ENCODE results near the genes FAM222A, GIT2, ANAPC7 and HVCN1.

GRCh38 chr12:109534288-109534825 is 38.9 kb downstream of the MMAB start:
- PRO-cap: no peak

DNA sequence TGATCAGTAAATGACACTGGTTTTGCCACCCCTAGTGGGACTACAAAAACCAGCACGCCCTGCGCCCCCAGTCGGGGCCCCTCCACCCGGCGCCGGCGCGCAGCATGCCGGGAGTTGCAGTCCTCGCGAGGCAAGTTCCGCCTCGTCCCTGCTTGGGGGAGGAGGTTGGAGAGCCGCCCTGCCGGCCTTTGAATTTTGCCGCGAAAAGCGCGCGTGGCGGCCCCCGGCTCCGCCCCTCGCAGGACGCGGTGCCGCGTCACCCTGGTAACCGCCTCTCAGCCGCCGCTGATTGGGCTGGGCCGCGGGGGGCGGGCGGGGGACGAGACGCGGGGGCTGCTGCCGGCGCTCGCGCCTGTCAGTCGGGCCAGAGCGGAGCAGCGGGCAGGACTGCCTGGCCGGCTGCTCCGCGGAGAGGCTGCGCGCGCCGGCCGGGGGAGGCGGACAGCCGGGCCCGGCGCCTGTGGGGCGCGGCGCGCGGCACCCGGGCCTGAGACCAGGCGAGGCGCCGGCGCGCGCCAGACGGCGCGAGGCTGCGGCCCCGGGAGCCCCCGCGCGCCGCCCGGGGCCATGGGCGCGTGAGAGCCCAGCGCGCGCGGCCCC is at the start of gene FAM222A:
TSS of gene FAM222A (plus strand) at position 358 of the 600 bp plus-strand sequence.
- PRO-cap: unidirectional peak, plus-strand start at position 367 of the sequence; unidirectional peak, plus-strand start at position 518 of the sequence

GRCh38 chr12:109718171-109718760 is 4.6 kb downstream of the FAM222A start:
- PRO-cap: unidirectional peak, plus-strand start at chr12:109718662

DNA sequence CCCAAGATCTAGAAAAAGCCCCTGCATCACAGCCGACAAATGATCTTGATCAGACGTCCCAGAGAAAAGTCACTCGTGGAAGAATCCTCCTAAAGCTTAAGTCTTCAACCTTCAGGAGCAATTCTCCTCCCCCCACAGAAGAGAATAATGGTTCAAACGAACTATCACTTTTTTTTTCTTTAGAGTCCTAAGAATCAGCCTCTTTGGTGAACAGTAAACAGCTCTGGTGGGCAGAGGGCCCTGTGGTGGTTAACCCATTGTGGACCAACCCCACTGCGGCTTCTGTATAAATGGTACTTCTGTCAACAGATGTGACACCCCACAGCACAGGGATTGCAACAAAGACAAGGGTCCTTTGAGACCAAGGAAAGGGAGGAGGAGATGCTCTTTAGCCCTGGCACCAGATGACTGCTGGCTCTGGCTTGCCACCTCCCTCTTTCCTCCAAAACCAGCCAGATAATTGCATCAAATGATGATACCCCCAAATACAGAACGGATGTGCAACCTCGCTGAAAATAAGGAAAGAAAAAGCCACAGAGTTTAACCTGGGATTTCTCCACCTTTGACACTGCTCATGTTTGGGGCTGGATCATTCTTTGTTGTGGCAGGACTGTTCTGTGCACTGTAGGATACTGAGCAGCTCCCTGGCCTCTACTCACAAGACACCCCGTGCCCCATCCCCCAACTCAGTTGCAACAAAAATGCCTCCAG is 2.4 kb downstream of the GLTP start:
- PRO-cap: no peak

DNA sequence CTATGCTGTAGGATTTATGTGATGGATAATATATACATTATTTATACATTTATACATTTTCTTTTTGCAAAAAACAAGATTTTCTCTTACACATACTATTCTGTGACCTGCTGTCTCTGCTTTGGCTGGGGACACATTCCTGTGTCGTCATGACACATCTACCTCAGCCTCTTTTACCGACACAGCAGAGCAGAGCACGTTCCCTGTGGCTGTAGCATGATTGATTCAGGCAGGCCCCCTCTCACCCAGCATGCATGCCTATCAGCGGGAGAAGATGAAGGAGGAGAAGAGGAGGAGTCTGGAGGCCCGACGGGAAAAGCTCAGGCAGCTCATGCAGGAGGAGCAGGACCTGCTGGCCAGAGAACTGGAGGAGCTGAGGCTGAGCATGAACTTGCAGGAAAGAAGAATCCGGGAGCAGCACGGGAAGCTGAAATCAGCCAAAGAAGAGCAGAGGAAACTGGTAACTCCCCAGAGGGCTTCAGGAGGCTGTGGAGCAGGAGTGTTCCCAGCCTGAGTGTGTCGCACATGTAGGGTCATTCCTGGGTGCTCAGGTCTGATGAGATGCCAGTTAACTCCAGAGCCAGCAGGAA is 3.7 kb downstream of the TCHP start:
- PRO-cap: no peak

DNA sequence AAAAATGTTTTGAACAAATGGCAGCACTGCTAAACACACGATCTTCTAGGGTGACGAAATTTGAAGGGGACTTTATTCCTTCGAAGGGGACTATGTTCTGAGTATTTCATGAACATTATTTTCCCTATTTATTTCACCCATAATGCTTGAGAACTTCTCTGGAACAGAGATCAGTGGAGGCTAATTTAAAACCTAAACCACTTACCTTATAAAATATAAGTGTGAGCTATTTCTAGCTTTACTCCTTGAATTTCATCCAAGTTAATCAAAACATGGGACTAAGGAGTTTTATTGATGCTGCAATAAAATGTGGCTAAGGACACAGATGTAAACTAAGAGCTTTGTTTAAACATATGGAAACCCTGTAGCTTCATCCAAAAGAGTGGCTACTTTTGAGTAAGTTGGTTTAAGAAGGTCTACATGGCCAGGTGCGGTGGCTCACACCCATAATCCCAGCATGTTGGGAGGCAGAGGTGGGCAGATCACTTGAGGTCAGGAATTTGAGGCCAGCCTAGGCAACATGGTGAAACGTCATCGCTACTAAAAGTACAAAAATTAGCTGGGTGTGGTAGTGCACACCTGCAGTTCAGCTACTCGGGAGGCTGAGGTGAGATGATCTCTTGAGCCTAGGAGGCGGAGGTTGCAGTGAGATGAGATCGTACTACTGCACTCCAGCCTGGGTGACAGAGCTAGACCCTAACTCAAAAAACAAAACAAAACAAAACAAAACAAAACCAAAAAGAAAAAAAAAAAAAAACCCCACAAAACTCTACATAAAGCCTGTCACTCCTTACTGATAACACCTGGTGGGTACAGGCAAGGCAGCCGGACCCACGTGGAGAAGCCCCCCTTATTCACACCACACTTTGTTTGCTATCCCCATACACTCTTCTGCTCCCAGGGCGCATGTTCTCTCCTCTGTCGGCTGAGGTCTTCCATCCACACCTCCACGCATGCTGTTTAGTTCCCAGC is 40.4 kb downstream of the TCHP start:
- PRO-cap: no peak

DNA sequence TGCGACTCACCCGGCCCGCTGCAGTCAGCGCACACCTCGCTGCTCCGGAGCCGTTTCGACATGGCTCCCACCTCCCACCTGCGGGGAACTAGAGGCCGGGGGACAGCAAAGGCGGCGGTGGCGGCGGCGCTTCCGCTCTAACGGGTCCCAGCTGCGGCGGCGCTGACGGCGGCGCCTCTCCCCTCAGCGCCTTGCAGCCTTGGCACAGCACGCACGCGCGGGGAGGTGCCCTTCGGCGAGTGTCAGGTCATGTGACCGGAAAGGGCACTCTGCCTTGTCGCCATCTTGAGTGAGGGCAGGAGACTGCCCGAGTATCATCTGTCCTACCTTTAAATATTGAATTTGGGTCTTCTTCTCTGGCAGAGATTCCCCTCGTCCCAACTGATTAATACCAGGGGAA is at the start of gene GIT2:
TSS of gene GIT2 (minus strand) at position 206 of the 400 bp plus-strand sequence.
- PRO-cap: unidirectional peak, minus-strand start at position 193 of the sequence

DNA sequence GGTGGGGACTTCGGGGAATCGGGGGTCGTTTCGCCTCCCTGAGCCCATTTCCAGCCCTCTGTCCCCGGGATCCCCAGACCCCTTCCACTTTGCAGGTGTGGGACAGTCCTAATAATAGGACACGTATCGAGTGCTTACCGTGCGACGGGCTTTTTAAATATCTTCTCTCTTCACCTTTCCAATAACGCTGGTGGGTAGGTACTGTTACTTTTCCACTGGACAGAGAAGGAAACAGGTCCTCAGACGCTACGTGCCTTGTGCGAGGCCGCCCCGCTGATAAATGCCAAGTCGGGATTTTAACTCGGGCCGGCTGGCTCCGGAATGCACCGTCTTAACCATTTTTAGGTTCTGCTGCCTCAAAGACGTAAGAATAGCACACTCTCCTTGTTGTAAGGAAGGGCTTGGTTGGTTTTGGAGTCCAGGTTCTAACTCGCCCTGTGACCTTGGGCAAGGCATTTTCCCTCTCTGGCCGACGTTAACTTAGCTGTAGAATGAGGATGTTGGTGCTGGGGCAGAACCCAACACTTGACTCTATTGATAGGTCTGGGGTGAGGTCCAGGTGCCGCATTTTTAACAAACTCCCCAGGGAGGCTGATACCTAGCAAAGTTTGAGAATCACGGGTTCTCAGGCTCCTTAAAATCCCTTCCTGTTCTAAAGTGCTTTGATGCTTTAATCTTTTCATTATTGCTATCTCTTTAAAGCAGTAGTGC is 739 bp downstream of the ANKRD13A start:
- PRO-cap: unidirectional peak, minus-strand start at position 282 of the sequence; unidirectional peak, minus-strand start at position 493 of the sequence

GRCh38 chr12:110015277-110015632 is 16.0 kb downstream of the ANKRD13A start:
- PRO-cap: no peak

DNA sequence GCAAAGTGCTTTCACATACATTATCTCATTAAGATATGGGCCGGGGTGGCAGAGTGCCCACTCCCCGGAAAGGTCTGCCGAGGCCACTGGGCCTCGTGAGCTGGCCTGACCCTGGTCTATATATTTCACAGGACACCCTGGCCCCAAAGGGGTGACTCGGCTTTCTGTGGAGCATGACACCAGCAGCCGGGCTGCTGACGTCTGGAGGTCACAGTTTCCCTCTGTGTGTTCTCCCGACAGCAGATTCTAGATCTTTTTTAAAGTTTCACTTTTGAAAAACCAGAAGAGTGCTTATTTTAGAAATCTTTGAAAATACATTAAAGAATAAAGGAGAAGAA is 27.8 kb upstream of the ATP2A2 start:
- PRO-cap: no peak

GRCh38 chr12:110327445-110328165 is 46.6 kb downstream of the ATP2A2 start:
- PRO-cap: no peak

DNA sequence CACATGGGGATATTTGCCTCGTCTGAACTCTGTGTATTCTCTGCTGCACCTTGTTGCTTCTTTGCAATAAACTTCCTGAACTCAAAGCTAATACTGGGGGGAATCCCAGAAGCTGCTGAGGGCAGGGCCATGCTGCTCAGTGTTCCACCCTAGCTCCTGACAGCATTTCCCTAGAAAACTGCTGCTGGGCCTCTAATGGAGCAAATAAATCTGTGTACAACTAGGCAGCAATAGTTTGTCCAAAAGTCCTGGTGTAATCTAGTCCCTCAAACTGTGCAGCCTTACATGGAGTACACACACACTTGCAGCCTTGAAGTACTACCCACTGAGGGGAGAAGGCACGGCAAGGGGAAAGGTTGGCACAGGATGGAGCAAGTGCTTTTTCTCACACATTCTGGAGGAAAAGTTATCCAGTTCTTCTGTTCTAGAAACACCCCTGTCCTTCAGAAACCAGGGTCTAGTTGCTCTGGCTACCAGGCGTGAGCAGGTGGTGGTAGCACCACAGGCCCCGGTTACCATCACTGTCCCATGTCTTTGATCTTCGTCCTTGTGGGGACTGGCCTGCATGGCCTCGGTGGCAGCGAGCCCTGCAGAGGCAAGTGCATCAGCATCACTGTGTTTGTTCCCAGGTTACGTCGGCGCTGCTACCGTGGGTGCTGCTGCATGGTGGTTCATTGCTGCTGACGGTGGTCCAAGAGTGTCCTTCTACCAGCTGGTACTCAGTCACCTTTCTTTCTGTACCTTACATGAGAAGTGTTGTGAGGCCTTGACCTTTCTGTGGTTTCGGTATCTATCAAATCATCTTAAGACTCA is 59.0 kb downstream of the ANAPC7 start:
- PRO-cap: no peak

DNA sequence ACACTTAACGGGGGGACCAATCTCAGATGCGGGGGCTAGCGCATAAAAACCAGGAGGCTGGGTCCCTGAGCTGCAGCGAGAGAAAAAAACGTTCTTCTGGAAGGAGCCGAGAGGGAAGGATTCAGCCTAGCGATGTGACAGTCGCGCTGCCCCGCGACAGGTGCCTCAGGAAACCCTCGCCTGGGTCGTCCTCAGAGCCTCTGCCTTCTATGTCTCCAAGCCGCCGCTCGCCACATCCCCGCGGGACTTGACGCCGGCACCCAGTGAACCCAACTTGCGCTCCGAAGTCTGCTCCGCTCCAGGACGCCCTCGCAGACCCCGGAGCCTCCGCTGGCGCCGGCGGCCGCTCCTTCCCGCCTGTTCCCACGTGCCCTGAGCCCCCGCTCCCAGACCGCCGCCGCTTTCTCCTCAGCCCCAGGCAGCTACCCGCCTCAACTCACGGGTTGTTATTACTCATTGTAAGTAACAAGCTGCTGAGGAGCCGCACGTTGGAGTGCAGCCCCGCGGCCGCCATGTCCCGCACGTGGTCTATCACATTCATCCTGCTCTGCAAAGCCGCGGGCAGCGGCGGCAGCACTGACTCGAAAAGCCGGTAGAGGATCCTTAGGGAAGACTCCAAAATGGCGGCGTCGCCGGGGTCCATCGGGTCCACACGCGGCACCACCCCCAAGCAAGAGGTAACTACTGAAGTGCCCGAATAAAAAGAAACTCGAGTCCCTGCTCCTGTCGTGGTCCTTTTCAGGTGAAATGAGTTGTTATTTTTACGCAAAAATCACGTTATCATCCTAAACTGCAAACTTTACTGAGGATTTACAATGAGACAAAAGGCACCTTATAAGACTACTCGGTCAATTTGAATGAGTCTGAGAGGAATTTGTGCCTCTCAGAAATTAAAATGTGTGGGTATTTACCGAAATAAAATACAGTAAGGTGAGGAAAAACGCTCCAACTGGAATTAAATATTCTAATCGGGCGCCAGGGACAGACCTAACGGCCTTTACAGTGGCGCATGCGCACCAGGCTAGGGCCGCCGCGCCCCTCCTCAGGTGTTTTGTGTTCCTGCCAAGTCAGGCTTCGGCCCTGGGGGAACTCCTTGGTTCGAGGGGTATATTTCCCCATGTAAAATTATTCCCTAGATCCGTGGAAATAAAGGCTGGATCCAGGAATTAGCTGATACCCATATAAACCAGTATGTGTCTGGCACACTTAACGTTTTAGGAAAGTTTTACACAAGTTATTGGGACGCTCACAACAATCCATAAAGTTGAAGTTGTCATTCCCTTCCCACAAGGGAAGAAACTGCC is at the start of gene ANAPC7:
TSS of gene ANAPC7 (minus strand) at position 622 of the 1,304 bp plus-strand sequence.
- PRO-cap: unidirectional peak, minus-strand start at position 621 of the sequence; unidirectional peak, plus-strand start at position 1,024 of the sequence

DNA sequence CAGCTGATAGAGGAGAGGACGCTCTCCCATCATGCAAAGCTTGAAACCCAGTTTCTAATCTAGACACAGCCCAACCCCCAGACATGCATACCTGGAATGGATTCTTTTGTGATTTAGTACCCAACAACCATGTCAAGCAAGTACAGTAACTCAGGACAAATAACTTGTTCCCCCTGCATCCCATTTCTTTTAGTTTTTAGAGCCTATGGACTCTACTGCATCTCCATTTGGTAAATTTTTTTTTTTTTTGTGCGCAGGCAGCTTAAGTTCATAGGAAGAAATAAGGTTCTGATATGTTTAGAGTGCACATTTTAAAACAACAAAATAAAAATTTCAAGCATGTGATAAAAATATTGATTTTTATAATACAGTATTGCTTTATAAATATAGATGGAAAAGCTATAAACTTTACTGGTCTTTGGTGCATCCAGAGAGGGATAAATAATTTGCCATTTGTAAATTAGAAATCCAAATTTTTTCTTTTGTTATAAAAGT is 31.8 kb downstream of the RAD9B start:
- PRO-cap: no peak

GRCh38 chr12:110545651-110546358 is 37.3 kb downstream of the PPTC7 start:
- PRO-cap: no peak

GRCh38 chr12:110570899-110571226 is 12.3 kb downstream of the PPTC7 start:
- PRO-cap: no peak

DNA sequence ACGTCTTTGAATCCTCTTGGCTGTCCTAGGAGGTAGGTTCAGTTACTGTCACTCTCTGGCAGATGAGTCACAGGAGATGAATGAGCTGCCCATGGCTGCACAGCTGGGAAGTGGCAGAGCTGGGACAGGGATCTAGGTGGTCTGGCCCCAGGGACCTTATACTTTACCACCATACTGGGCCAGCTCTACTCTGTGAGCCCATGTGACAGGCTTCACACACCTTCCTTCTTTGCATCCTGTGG is 24.0 kb downstream of the TCTN1 start:
- PRO-cap: no peak

GRCh38 chr12:110640078-110641090 is 26.5 kb downstream of the TCTN1 start:
- PRO-cap: no peak

DNA sequence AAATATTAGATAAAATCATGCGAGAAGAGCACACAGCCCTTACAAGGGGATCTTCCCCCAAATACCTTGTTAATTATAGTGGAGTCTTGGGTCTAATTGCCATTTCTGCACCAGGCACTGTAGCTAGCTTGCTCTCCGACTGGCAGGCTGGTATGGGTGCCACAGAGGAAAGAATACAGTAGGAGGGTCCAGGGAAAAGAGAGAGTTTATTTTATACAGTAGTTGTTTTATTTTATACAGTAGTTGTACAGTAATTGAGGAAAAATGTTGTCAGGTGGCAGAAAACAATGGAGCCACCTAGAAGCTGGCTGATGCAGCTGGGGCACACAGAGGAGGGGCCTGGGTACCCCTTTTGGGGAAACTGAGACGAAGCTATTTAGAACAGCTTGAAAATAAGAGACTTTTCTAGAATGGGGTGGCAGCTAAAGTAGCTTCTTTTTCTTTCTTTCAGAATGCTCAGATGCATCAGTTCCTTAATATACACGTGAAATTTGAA is 34.7 kb downstream of the TCTN1 start:
- PRO-cap: no peak

DNA sequence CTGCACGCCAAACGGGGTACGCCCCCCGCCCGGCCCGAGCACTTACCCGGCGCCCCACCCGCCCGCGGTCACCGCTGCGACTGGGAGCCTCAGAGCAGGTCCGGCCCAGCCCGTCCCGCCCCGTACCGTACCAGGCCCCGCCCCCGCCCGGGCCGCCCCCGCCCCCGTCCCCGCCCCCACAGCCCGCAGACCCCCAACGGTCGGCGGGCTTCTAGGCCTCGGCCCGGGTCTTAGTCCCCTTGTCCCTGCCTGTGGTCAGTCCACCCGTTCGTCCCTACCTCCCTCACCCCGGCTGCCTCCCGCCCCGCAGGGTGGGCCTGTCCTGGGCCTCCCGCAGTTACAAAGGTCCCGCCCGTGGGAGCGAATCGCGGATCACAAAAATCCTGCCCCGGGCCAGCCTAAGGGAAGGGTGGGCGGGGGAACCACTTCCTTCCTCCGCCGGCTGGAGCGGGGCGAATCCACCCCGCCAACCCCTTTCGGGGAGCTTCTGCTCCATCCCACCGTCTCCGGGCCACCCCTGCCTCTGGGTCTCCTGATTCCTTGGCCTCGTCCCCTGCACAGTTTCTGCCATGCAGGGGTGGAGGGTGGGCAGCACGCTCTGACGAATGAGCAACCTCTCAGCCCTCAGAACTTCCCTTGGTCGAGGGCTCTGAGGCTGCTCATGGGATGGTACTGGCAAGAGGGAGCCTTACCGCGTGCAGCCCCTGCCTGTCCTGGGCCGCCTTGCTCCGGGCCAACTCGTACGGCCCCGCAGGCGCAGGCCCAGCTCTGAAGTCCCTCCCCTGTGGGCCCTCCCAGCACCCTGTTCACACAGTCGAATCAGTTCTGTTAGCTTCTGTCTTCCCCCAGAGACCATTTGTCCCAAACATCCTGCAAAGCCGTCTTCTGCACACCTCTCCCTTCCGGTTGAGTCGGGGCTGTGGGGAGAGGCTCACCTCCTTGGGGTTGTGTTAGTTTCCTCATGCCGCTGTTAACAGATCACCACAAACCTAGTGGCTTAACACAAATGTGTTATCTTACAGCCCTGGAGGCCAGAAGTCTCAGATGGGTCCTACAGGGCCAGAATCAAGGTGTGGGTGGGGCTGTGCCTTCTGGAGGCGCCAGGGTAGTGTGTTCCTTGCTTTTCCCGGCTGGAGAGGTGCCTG is at the start of gene HVCN1:
TSS of gene HVCN1 (minus strand) at position 82 of the 1,145 bp plus-strand sequence.
- PRO-cap: bidirectional peak, plus-strand start at position 242 of the sequence, minus-strand start at position 82 of the sequence; unidirectional peak, plus-strand start at position 434 of the sequence; unidirectional peak, minus-strand start at position 715 of the sequence; unidirectional peak, minus-strand start at position 725 of the sequence